Smooth muscle cell (in vitro differentiated cells): ENCODE data around the genes ACTL10, EIF2S2 and NCOA6.

GRCh38 chr20:33387187-33387649 lies 14.1 kb downstream of the CDK5RAP1 start:
- RAMPAGE, long total RNA, result start-site peak on the plus strand at chr20:33387418-33387424, 68 and 73 reads in 2 replicates

- RAMPAGE, long total RNA, result no peak
These were observed 17.7 kb upstream of the CDK5RAP1 start for GRCh38 chr20:33418923-33419549.

- RAMPAGE, long total RNA, result no peak
These were observed 1.1 kb downstream of the SNTA1 start for GRCh38 chr20:33442473-33442884.

- RAMPAGE, long total RNA, result no peak
These were observed 23.1 kb downstream of the CBFA2T2 start for GRCh38 chr20:33513071-33513370.

- RAMPAGE, long total RNA, result no peak
These were observed 32.6 kb upstream of the C20orf144 start for GRCh38 chr20:33629362-33630014.

DNA sequence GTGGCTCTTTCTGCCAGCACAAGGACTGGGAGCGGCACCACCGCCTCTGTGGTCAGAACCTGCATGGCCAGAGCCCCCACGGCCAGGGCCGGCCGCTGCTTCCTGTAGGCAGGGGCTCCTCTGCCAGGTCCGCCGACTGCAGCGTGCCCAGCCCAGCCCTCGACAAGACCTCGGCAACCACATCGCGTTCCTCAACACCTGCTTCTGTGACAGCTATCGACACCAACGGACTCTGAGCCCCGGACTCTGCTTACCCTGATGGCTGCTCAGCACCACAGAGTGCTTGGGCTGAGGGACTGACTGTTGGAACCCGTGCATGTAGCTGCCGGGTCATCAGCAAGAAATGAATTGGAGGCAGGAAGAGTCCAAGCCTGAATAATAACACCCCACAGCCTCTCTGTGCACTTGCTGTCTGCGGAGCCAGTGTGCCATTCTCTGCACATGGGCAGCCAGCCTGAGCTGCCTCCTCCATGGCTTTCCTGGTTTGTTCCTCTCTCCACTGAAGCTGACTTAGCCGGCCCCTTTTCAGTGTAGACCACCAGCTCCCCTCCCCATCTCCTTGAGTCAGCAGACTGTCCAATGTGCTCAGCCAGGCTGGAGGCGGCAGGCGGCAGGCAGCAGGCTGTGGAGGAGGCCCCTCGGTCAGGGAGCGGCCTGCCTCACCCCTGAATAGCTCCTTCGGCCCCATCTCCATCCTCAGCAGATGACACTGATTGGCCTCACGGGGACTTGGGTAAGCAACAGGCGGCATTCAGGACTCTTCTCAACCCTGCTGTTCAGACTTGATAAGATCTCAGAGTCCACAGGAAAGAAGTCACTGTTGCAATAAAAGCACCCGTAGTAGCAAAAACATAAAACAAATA lies 17.5 kb upstream of the C20orf144 start:
- RAMPAGE, long total RNA, result no peak

DNA sequence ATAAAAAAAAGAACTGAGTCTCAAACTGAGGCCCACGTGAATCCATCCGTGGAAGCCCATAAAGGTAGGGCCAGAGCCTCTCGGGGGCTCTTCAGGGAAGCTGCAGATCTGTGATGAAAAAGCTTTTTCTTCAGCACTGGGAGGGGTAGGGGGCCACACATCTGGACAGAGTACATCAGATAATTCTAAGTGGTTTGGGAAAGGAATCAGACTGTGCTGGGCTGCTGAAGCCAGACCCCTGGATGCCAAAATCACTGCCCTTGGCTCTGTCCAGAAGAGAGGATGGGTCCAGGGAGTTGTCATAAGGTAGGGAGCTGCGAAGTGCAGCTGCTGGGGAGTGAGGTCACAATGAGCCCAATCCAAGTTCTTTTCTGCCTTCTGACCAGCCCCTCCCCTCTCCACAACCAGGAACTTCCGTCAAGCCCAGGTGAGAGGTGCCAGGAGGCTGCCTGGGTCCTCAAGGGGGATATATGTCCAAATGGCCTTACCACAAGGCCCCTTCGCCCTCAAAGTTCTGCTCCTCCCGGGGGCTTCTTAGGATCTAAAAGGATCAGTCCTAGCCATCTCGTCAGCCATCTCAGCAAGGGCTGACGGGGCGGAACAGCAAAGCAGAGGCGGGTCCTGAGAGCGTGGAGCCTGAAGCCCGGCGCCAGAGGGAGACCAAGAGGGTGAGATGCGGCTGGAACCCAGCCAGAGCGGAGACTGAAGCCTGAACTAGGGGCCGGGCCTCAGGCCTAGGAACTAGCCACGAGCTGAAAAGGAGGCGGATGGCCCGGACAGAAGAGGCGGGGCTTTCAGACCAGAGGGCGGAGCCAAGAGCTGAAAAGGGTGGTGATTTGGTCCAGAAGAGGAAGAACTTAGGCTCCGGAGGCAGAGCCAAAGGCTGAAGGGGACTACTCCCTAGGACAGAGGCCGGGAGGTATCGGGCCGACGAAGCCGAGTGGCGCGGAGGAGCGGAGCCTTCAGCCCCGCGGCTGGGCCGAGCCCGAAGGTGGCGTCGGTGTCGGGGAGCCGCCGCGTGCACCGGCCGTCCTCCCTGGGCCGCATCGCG lies at the start of gene ACTL10:
Gene ACTL10 (plus strand): TSS at position 851 of the 1,051 bp plus-strand sequence.
- RAMPAGE, long total RNA, result no peak

GRCh38 chr20:33670559-33671326 lies 3.5 kb downstream of the NECAB3 start:
- RAMPAGE, long total RNA, result no peak

- RAMPAGE, long total RNA, result no peak
These were observed 1.3 kb upstream of the NECAB3 start for GRCh38 chr20:33675498-33676038.

DNA sequence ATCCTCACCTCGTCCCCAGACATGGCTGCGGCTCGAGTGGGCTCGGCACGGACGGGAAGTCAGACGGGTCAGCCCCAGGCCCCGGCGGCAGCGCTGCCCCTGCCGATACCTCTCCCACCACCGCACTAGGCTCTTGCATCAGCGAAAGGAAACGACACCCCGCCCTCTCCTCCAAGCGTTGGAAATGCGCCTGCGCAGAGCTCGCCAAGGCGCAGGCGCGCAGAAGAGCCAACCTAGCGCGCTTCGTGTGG lies at the start of gene EIF2S2:
Gene EIF2S2 (minus strand): TSS at position 156 of the 251 bp plus-strand sequence.
- RAMPAGE, long total RNA, result start-site peak on the minus strand centred at position 142 of the sequence, 64 bp wide, 3,541 and 3,057 reads in 2 replicates

DNA sequence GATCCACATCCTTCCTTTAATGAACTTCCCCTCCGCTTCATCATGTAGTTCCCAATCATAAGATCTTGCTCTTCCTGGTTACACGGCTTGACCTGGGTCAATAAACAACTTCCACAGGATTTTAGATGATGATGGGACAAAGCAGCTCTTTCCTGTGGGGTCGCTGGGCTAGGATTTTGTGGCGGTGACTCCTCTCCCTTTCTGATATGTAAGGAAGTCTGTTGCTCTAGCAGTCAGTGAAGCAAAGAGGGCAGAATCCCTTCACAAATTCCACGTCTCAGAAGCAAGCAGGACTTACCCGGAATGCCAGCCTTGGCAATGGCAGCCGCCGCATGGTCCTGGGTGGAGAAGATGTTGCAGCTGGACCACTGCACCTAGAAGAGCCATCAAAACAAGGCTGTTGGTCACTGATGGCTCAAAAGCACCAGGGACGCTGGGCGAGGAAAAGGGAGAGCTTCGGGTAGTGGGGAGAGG lies 9.3 kb downstream of the AHCY start:
- RAMPAGE, long total RNA, result no peak

GRCh38 chr20:34302004-34302568 lies 1.1 kb downstream of the AHCY start:
- RAMPAGE, long total RNA, result no peak

- RAMPAGE, long total RNA, result no peak
These were observed 17.9 kb upstream of the MAP1LC3A start for GRCh38 chr20:34540483-34541183.

GRCh38 chr20:34543409-34543957 lies 15.0 kb upstream of the MAP1LC3A start:
- RAMPAGE, long total RNA, result no peak

DNA sequence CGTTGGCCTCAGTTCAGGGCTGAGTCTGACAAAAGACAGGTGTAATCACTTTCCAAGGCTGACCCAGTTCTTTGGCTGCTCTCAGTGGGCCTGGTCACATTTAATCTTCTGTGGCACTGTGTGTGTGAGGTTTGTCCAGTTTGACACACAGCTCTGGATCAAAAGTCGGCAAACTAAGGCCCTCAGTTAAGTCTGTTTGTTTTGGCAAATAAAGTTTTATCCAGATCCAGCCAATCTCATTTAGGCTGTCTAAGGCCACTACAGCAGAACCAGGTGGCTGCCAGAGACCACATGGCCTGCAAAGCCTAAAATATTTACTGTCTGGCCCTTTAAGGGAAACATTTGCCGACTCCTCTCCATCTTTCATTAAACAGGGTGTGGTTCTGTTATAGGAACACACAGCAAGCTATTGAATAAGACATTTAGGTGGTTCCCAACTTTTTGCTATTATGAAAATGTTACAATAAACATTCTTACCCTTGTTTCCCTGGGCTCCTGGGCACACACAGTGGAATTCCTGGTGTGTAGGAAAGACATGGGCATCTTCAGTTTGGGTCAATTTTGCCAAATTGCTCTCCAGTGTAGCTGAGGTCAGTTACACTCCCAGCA lies 4.9 kb upstream of the MAP1LC3A start:
- RAMPAGE, long total RNA, result no peak

- RAMPAGE, long total RNA, result no peak
These were observed 731 bp downstream of the MAP1LC3A start for GRCh38 chr20:34559299-34559599.

GRCh38 chr20:34742781-34743561 lies 38.8 kb downstream of the TP53INP2 start:
- RAMPAGE, long total RNA, result no peak

DNA sequence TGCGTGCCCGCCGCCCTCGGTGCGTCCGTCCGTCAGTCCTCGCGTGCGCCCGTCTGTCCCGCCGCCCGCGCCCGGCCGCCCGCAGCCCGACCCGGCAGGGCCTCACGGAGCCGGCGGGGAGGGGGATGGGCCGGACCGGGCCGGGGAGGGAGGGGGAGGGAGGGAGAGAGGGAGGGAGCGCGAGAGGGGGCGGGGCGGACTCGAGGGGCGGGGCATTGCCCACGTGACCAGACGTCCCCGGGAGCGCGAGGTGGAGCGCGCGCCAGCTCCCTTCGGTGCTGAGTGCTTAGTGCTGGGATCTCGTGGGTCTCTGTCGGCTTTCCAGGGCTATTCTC lies at the start of gene NCOA6:
Gene NCOA6 (minus strand): TSS at position 127 of the 335 bp plus-strand sequence.
- RAMPAGE, long total RNA, result no peak

DNA sequence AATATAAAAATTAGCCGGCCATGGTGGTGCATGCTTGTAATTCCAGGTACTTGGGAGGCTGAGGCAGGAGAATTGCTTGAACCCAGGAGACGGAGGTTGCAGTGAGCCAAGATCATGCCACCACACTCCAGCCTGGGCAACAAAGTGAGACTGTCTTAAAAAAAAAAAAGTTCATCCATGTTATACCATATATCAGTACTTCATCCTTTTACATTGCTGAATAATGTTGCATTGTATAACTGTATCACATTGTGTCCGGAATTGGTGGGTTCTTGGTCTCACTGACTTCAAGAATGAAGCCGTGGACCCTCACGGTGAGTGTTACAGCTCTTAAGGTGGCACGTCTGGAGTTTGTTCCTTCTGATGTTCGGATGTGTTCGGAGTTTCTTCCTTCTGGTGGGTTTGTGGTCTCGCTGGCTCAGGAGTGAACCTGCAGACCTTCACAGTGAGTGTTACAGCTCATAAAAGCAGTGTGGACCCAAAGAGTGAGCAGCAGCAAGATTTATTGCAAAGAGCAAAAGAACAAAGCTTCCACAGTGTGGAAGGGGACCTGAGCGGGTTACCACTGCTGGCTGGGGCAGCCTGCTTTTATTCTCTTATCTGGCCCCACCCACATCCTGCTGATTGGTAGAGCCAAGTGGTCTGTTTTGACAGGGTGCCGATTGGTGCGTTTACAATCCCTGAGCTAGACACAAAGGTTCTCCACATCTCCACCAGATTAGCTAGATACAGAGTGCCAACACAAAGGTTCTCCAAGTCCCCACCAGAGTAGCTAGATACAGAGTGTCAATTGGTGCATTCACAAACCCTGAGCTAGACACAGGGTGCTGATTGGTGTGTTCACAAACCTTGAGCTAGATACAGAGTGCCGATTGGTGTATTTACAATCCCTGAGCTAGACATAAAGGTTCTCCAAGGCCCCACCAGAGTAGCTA lies 21.5 kb downstream of the ACSS2 start:
- RAMPAGE, long total RNA, result no peak

- RAMPAGE, long total RNA, result no peak
These were observed 21.9 kb downstream of the MYH7B start for GRCh38 chr20:34977149-34978358.